Vein endothelial cell (primary cell): Measurements from ENCODE around the gene SCN10A.

DNA sequence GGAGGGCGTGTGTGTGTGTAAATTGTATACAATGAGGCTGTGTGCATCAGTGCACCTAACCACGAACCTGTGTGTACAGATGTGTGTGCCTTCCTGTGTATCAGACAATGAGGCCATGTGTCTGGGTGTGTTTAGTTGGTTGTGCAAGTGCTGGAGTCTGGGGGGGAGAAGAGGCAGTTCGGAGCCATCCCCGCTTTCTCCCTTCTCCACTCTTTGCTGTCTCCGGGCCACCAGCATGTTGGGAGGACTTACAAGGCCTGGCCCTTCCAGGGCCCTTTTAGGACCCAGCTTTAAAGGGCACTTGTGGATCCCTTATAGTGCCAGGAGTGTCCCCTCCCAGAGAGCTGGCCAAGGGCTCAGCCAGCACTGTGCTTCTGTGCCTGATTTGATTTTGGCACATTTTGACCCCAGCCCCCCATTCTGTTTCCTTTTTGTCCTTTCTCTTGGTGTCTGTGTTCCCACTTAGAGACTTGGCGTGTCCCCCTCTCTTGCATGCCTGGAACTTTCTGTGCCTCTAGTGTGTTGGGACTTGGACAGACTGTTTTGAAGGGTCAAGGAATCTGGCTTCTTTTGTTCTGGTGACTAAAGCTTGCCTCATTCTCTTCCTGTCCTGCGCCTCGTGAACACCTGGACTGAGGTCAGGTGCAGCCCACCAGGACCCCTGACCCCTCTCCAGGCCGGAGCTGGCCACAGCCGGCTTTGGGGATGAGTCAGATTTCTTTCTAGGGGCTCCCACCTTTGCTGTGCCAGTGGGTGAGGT is 1.4 kb downstream of the CTDSPL start:
- CAGE, long polyA plus RNA = no peak

- CAGE, long polyA plus RNA = no peak
Measured at GRCh38 chr3:37942883-37943448, 47.6 kb upstream of the VILL start.

DNA sequence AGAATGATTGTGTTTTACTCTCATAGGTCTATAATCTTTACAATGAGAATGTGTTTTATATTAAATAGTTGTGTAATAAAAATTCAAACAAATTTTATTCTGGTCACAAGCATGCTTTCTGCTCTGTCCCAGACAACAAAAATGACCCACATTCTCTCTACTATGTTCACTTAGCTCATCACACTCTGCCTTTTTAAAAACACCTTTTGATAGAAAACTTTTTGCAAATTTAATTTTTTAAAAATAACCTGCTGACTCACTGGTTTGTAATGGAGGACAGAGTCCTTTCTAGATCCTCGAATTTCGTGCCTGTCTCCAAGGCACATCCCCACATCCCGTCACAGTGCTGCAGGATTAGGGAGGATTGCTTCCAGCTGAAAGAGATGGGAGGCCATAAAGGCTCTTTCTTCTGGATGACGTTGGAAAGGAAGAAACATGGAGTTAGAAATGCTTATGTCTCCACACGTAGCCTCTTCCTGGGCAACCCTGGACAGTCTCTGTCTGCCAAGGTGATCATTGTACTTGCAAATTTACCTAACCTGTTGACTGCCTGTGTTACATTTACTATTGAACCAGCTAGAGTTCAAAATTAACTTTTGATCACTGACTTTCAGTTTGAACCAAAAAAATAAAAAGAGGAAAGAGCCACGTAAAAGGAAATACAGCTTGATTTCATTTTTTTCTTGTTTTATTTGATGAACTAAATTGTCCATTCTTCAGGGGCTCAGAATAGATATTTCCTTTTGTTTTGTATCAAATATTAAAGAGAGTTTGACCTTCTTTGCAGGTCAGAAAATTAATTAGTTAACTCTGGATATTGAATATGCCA is 27.6 kb upstream of the VILL start:
- CAGE, long polyA plus RNA = no peak

- CAGE, long polyA plus RNA = no peak
Measured at GRCh38 chr3:38118716-38119004, 18.3 kb downstream of the ACAA1 start.

GRCh38 chr3:38125247-38126110 is 11.4 kb downstream of the ACAA1 start:
- CAGE, long polyA plus RNA = no peak

GRCh38 chr3:38471288-38471701 is 17.6 kb downstream of the ACVR2B start:
- CAGE, long polyA plus RNA = no peak

GRCh38 chr3:38645474-38646057 is 3.9 kb downstream of the SCN5A start:
- CAGE, long polyA plus RNA = no peak

- CAGE, long polyA plus RNA = no peak
Measured at GRCh38 chr3:38816208-38816446, at the start of gene SCN10A. SCN10A (minus strand) TSS chr3:38816217.

GRCh38 chr3:38829345-38829817 is 13.4 kb upstream of the SCN10A start:
- CAGE, long polyA plus RNA = no peak

GRCh38 chr3:39108293-39108894 is 914 bp downstream of the TTC21A start:
- CAGE, long polyA plus RNA = no peak

DNA sequence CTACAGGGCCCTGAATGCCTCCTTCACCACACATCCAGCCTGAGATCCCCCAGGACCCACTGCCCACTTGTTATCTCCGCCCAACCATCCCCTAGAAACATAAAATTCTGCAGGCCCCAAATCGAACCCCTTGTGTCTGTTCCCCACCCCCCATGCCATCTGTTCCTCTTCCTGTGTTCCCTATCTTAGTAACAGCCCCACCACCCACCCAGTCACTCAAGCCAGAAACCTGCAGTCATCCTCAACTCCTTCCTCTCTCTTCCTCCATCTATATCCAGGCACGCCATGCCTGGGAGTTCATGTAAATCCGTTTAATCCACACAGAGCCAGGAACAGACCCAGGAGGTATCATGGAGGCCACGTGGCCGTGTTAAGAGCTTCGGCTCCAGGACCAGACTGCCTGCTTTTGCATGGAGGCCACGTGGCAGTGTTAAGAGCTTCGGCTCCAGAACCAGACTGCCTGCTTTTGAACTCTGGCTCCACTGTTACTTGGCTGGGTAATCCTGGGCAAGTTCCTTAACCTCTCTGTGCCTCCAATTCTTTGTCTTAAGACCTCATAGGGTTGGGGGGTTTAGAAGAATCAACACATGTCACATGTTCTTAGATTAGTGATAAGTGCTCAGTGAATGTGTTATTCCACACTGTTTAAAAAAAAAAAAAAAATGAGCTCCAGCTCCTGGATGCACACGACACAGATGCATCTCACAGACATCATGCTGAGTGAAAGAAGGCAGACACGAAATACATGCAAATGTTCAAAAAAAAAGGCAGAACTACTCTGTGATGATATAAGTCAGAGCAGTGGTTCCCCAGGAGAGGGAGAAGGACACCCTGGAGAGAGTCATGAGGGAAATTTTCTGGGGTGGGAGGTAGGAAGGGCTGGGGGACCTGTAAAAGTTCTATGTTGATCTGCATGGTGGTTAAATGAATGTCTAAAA is 4.7 kb downstream of the CSRNP1 start:
- CAGE, long polyA plus RNA = no peak

- CAGE, long polyA plus RNA = no peak
Measured at GRCh38 chr3:39178404-39179136, 13.8 kb downstream of the XIRP1 start.

GRCh38 chr3:39189937-39190294 is 2.5 kb downstream of the XIRP1 start:
- CAGE, long polyA plus RNA = no peak

DNA sequence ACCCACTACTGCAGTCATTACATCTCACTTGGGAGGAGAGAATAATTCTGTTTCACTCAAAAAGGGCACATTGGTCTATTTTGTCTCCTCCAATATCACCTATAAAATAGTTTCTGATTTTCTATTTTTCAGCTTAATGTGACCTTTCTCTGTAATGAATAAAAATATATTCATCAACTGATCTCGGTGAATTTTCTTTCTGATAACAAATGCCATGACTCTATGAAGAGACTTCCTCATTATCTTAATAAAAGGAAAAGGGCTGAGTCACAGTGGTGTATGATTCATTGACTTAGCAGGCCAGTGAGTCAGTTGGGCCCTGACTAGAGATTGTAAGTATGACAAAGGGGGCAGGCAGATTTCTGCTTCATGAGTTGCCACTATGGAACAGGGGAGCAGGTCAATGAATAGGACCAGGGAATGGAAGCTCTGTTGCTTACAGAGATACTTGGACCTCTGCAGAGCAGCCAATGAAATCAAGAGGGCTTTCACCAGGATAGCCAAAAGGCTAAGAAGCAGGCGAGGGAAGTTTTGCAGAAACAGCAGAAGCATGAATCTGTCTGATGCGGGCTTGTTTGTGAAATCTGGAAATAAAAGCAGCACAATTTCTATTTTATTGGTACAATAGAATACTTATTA is 170.1 kb upstream of the MYRIP start:
- CAGE, long polyA plus RNA = no peak

- CAGE, long polyA plus RNA = no peak
Measured at GRCh38 chr3:40187756-40188255, 121.7 kb upstream of the EIF1B start.

- CAGE, long polyA plus RNA = no peak
Measured at GRCh38 chr3:40417947-40418403, 31.0 kb downstream of the ENTPD3 start.

GRCh38 chr3:40452314-40453589 is 4.4 kb upstream of the RPL14 start:
- CAGE, long polyA plus RNA = no peak

GRCh38 chr3:40532051-40532833 is 7.5 kb downstream of the ZNF621 start:
- CAGE, long polyA plus RNA = no peak

- CAGE, long polyA plus RNA = no peak
Measured at GRCh38 chr3:40533474-40533904, 8.7 kb downstream of the ZNF621 start.

GRCh38 chr3:40691037-40691986 is 166.6 kb downstream of the ZNF621 start:
- CAGE, long polyA plus RNA = no peak